ENCODE measurements around the gene RTN4IP1.

- PRO-cap = no peak
Measured at GRCh38 chr6:106309830-106310416, 15.6 kb downstream of the ATG5 start.

DNA sequence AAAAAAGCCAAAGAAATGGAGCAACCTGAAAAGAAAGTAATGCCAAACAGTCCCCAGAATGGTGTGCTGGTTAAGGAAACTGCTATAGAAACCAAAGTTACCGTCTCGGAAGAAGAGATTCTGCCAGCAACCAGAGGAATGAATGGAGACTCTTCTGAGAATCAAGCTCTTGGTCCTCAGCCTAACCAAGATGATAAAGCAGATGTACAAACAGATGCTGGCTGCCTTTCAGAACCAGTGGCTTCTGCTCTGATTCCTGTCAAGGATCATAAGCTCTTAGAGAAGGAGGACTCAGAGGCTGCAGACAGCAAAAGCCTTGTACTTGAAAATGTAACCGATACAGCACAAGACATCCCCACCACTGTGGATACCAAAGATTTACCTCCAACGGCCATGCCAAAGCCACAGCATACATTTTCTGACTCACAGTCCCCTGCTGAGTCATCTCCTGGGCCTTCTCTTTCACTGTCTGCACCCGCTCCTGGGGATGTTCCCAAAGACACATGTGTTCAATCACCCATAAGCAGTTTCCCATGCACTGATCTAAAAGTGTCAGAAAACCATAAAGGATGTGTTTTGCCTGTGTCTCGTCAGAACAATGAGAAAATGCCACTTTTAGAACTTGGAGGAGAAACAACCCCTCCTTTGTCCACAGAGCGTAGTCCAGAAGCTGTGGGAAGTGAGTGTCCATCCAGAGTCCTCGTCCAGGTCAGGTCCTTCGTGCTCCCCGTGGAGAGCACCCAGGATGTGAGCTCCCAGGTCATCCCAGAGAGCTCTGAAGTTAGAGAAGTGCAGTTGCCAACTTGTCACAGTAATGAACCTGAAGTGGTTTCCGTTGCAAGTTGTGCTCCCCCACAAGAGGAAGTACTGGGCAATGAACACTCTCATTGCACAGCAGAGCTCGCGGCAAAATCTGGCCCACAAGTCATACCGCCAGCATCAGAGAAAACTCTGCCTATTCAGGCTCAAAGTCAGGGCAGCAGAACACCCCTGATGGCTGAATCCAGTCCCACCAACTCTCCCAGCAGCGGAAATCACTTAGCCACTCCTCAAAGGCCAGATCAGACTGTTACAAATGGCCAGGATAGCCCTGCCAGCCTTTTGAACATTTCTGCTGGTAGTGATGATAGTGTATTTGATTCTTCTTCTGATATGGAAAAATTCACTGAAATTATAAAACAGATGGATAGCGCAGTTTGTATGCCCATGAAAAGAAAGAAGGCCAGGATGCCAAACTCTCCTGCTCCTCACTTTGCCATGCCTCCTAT is 109.5 kb downstream of the RTN4IP1 start:
- PRO-cap = no peak

DNA sequence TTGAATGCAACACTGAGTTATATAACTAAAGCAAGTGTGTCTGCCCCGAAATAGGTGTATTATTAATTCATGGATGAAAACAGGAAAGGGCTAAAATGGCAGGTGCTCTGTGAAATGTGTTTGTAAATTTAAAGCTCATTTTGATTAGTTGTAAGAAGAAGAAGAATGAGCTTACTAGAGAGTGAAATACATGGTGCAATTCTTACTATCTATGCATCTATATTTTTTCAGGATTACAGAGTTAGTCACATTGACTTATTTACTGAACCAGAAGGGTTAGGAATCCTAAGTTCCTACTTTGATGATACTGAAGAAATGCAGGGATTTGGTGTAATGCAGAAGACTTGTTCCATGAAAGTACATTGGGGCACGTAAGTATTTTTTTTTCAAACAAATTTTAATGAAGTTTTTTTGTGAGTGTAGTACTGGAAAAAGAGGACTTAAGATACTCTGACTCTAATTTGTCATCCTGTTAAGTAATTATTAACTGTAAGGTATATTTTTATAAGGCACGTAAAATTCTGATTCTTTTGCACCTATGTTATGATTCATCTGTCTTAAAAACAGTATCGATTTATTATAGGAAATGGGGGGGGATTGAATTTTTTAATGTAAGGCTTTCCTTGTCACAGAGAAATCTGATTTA is 99.2 kb downstream of the RTN4IP1 start:
- PRO-cap = no peak

DNA sequence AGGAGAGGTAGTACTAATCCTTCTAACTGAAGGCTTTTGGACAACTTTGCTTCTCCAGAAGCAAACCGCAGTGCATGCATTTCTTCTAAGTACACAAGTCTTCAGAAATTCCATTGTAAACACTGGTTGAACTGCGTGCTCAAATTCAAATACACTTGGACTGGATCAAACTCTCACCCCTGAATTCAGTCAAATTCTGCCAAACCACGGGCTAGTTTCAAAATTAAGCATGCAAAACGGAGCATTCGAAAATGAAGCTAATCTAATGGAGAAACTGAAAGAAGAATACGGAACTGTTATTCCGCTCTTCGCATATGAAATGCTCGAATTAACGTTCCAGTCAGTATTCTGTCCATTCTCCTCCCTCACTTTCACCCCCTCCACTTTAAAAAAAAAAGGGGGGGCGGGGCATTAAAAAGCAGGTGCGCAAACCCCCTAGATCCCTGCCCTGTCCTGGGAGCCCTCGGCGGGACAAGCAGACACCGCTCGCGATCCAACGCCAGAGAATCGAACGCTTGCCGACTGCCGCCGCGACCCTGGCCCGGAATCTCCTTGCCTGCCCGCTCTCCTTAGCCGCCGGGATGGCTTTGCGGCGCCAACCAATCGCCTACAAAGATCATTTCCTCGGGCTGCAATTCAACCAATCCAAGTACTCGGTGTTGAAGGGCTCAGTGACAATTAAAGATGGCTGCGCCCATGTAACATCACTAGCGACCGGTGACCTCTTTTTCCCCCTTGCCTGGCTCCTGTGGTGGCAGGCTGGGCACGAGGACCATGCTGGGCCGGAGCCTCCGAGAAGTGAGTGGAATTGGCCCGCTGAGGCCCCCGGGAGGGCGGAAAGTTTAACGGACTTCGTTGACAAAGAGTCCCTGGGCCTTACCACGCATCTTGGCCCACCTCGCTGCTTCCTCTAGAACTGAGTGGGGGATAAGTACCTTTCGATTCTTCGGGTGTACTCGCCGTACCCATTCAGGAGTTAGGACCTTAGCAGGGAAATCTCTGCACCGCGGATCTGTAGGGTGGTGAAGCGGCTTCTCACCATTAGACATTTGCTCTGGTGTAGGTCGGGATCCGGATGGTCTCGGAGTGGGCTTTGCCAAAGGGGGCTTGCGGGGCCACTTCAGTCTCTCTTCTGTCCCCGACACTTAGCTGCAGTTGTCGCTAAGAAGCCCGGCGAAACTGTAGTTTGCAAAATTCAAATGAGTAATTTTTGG is at the start of gene RTN4IP1:
RTN4IP1 (minus strand) TSS at position 591 of the 1,214 bp plus-strand sequence.
- PRO-cap = bidirectional peak, plus-strand start at position 671 of the sequence, minus-strand start at position 589 of the sequence

GRCh38 chr6:106733326-106733863 is 104.0 kb downstream of the QRSL1 start:
- PRO-cap = no peak

GRCh38 chr6:106908155-106908952 is 66.2 kb downstream of the CD24 start:
- PRO-cap = no peak

DNA sequence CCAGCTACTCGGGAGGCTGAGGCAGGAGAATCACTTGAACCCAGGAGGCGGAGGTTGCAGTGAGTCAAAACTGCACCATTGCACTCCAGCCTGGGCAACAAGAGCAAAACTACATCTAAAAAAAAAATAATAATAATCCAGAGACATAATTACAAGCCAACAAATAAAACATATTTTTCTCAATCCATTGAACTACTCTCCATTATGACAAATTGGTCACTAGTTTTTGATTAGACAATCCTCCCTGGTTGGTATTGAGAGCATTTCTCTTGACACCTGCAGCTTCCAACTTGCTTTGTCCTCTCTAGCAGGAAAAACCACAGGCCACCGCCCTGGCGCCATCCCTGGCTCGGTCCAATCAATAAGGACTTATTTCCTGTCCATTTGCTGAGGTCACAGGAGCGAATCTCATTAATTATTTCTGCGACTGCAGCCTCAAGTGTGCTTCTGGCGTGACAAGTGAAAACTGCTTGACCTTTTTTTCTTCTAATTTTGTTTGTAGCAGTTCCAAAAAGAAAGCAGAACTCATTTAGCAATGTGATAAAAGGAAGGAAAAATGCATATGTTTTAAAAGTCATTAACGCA is 38.7 kb upstream of the BEND3 start:
- PRO-cap = no peak

DNA sequence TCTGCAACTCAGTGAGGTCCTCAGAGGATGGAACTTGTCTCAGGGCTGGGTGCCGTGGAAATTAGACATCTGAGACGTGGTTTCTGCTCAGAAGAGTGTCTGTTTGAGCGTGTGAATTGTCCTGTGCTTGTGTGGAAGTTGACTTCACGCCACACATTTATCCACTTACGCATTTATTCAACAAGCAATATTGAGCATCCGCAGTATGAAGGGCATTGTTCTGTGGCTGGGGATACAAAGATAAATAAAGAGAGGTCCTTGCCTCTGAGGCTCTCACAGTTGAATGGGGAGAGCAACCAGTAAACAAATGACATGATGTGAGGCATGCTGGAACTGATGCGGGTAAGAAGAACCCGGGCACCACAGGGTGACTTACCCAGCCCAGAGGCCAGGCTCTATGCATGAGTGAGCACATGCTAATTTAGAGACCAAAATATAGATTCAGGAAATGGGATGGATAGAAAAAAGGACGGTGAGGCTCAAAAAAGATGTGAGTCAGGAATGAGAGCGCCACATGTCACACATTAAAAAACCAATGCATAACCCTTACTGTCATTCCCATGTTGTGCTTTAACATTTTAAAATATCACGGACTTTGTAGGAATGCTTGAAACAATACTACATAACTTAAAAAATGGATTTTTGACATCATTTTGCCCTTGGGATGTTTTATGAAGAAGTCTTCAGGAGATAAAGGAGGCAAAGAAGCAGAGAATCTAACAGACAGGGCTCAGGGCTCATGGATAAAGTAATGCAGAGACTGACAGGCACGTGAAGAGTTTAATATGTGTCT is 60.5 kb downstream of the SOBP start:
- PRO-cap = no peak

DNA sequence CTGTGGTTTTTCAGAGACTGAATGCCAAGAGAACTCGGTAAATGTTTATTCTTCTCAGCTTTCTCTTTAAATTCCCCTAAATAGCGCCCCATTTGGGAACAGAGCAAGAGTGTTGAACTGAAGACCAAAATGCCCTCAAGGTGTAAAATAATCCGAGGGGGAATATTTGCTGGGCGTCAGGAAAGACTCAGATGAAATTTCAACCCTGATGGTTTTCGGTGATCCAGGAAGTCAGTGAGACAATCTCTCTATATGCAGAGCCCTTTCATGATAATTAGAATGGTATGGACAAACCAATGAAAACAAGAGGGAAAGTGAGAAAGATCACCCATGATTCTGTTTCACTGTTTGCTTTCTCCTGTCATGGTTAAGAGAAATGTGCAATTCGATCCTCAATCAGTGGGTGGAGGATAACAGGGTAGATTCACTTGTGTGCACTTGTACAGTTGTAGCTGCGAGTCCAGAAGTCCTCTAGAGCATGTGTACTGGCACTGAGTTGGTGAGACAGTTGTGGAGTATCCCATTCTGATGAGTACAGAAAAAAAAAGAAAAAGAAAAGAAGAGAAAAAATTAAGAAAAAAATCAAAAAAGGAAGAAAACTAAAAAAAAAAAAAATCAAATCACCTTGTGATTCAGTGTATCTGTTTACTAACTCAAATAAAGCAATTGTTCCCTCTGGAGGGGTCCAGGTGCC is 165.0 kb downstream of the SCML4 start:
- PRO-cap = no peak

GRCh38 chr6:107736734-107737449 is 87.2 kb downstream of the SCML4 start:
- PRO-cap = no peak

GRCh38 chr6:107793030-107793626 is 31.0 kb downstream of the SCML4 start:
- PRO-cap = no peak

DNA sequence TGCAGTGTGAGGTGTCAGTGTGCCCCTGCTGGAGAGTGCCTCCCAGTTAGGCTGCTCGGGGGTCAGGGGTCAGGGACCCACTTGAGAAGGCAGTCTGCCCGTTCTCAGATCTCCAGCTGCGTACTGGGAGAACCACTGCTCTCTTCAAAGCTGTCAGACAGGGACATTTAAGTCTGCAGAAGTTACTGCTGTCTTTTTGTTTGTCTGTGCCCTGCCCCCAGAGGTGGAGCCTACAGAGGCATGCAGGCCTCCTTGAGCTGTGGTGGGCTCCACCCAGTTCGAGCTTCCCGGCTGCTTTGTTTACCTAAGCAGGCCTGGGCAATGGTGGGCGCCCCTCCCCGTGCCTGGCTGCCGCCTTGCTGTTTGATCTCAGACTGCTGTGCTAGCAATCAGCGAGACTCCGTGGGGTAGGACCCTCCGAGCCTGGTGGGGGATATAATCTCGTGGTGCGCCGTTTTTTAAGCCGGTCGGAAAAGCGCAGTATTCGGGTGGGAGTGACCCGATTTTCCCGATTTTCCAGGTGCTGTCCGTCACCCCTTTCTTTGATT is 35.9 kb upstream of the SCML4 start:
- PRO-cap = no peak

GRCh38 chr6:107964687-107965404 is 6.8 kb upstream of the SEC63 start:
- PRO-cap = no peak

DNA sequence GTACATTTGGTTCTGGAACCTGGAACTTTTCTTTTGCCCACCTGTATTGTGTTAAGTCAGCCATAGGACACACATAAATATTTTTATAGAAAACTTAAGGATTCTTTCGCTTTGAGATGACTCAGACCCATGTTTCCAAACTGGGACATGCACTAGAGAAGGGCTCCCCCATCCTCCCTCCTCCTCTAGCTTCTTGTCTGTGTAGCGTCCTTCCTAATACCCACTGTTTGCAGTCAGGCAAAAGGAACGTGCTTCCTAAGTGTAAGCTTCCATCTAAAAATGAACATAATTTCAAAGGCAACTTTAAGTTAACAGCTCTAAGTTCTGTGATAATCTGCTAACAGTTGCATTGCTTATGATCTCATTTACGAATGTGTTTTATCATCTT is 27.1 kb downstream of the FOXO3 start:
- PRO-cap = no peak

DNA sequence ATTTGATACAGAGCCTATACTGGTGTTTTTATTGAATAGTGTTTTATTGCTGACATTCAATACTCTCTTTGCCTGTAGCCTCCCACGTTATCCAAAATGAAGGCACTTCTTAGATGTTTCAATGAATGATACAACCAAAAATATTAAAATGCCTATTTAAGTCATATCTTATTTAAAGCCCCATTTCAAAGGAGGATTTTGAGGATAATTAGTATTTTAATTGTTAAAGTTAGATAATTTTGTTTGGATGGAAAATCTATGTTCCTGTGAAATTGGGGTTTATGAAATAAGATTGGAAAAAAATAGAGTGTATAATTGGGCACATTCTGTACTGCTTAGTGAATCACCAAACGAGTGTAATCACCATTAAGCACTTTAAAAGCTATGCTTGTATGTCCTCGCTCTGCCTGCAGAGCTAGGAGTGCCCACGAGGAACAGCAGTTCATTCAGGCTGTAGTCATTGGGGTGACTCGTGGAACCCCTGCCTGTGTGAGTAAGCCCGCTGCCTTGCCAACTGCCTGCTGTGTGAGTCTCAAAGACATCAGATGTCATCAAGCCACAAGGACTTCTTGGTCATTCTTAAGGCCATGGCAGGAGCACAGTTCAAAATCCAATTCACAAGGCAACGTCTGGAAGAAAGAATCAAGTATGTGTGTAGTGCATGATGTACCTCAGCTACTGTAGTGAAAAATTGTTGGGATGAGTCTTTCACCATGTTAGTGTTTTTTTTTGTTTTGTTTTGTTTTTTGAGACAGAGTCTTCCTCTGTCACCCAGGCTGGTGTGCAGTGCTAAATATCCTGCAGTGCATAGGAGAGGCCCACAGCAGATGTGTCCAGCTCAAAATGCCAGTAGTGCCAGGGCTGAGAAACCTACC is 60.3 kb downstream of the FOXO3 start:
- PRO-cap = no peak

GRCh38 chr6:108639785-108640312 is 79.1 kb downstream of the FOXO3 start:
- PRO-cap = no peak

DNA sequence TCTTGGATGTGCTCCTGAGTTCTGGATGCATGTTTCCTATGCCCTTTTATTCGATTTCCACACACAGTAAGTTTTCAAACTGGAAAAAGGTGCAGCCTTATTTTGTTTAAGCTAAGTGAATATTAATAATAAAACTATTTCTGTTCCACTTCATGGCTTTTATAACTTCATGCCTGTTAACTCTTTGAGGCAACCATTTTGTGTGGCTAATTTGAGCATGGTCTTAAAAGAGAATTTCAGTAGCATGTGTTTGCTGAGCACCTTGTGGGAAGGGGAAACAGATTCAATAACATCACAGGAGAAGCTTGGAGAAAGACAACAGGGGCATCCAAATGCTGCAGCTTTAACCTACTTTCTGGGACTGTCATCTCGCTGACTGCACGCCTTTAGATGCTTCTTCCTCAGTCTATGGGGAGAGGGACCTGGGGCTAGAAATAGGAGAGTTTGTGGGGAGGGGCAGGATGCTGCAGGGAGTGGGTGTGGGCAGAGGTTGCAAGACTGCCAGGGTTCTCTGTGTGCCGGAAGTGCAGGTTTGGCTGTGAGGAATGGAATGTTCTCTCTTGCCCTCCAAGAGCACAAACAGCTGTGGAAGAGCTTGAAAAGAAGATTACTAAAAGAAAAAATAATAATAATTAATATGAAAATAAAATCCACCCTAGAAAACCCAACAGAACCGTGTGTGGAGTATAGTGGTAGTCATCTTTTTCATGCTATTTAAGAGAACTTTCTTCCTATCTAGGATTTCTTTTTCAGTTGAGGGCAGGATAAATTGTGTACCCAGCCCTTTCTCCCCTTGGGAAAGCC is 93.2 kb downstream of the FOXO3 start:
- PRO-cap = no peak

DNA sequence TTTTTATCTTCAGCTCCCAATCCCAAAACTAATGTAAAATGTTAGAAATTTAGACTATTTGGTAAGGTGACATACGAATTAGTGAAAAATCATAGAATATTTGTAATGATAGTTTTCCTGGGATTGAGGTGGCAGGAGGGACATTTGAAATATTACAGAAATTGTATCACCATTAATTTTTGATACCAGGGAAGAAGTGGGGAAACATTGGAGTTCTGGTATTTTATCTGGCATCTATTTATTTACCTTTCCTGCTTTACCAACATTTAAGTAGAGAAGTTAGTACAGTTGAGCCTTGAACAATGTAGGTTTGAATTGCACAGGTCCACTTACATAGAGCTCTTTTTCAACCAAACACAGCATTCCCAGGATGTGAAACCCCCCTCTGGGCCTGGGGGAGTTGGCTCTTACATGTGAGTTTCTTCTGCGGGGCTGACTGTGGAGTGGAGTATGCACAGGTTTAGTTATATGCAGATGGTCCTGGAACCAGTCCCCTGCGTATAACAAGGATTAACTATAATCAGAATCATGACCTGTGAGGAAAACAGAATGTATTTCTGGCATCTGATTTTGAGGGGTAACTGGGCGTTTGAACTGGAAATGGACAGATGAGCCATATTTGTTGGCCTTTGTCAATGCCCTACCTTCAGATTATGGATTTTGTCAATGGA is 97.0 kb downstream of the FOXO3 start:
- PRO-cap = no peak

GRCh38 chr6:108663294-108664308 is 102.9 kb downstream of the FOXO3 start:
- PRO-cap = no peak

- PRO-cap = no peak
Measured at GRCh38 chr6:108684914-108685956, 124.5 kb downstream of the FOXO3 start.